Skeletal muscle satellite cell (primary cell): ENCODE results near the genes RASGRP4, RINL and TIMM50.

GRCh38 chr19:38425975-38426468, at the start of gene RASGRP4:
RASGRP4 (minus strand) TSS chr19:38426219.
- CAGE, long polyA plus RNA = no peak

- CAGE, long polyA plus RNA = no peak
Measured at GRCh38 chr19:38452809-38453179, 19.3 kb downstream of the RYR1 start.

- CAGE, long polyA plus RNA = no peak
Measured at GRCh38 chr19:38460368-38460669, 26.8 kb downstream of the RYR1 start.

GRCh38 chr19:38515108-38515474, 81.6 kb downstream of the RYR1 start:
- CAGE, long polyA plus RNA = no peak

- CAGE, long polyA plus RNA = no peak
Measured at GRCh38 chr19:38634536-38634980, 12.9 kb upstream of the ACTN4 start.

GRCh38 chr19:38700799-38701239, 43.5 kb downstream of the CAPN12 start:
- CAGE, long polyA plus RNA = no peak

DNA sequence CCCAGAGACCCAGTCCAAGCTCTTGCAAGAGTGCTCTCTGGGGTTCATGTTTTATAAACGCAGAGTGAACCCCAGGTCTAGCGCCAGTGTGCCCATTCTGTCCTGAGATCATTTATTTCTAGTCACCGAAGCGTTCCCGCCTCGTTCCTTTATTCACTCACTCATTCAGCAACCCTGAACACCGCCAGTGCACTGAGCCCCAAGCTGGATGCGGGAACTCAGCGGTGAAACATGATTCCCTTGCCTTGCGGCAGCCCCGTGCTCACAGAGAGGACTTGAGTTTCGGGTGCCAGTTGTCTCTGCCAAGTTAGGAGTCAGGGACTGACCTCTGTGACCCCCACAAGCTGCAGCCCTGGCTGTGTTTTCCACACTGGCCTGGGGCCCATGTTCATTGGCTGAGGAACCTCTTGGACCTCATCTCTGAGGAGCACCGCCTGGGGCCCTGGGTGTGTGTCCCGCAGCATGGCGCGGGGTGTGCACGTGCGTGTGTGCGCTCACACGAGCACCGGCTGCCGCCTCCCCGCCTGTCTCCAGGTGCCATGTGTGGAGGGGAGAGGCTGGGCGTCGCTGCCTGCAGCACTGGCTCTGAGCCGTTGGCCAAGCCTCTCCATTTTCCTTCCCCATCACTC, 31.1 kb downstream of the CAPN12 start:
- CAGE, long polyA plus RNA = no peak

DNA sequence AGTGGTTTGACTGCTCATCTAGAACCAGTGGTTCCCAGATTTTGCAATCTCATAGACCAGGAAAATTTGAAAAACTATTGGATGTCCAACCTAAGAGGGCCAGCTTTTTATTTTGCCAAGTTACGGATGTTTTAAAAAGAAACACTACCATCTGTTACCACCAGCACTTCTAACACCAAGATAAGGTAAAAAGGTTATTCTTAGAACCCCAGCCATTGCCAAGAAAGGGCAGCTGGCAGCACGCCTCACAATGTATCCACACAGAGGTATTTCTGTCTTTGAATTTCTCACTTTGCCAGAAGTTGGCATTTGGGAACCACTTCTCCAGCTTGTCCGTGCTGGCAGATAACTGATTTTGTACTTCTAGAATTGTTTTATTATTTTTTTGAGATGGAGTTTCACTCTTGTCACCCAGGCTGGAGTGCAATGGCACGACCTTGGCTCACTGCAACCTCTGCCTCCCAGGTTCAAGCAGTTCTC, 28.7 kb downstream of the CAPN12 start:
- CAGE, long polyA plus RNA = no peak

DNA sequence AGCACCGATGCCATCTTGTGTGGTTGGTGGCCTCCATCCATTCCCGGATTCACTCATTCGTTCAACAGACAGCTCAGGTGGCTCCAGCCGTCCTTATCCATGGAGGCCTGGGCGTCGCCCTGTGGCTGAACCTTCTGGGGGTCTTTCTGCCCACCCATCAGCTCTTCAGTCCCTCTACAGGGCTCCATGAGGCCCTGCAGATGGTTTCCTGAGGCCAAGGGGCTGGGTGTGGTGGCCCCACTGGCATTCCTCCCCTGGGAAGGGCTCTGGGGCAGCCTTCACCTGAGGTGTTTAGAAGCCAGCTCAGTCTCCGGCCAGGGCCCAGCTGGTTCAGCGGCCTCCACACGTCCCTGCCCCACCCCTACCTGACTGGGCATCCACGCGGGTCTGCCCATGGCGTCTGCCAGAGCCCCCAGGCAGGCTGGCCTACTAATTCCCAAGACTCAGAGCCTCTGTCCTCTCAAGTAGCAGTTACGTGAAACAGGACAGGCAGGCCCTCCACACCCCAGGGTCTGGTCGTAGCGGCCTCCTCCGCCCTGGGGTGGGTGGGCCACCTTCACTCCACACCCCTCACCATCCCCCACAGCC, 24.6 kb downstream of the CAPN12 start:
- CAGE, long polyA plus RNA = no peak

DNA sequence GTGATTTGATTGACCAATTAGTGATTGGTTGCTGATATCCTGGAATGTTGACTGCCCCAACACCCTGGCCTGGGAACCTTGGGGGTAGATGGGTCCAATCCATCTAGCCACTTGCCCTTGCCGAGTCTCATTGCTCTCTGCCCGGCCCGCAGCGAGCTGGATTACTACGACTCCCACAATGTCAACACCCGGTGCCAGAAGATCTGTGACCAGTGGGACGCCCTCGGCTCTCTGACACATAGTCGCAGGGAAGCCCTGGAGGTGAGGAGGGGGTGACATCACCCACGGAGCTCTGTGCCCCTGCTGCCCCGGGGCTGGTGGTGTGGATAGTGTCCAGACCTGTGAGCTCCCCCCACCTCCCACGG, 20.8 kb downstream of the CAPN12 start:
- CAGE, long polyA plus RNA = no peak

DNA sequence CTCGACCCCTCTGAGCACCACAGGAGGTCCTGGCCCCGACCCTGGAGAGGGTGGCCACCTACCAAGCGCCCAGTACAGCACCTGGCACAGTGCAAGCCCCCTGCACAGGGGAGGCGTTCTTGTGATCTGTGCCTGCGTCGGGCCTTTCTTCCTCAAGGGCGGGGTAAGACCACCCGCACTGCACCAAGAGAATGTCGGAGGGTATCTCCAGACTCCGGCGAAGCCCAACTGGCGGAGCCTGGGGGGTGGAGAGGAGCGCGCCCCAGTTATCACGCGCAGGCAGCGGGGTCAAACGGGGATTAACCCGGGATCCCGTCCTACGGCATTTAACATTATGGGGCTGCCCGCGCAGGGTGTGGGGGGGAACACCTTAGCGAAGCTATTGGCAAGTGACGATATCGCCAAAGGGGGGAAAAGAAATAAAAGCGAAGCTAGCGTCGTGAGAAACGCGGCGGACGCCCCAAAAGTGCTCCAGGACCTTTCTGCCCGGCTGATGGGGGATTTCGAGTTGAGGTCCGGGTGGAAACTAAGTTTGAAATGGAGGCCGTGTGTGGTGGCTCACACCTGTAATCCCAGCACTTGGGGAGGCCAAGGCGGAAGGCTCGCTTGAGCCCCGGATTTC, 1.4 kb upstream of the HNRNPL start:
- CAGE, long polyA plus RNA = no peak

- CAGE, long polyA plus RNA = no peak
Measured at GRCh38 chr19:38877642-38878541, at the start of gene RINL. RINL (minus strand) TSS chr19:38878275.

DNA sequence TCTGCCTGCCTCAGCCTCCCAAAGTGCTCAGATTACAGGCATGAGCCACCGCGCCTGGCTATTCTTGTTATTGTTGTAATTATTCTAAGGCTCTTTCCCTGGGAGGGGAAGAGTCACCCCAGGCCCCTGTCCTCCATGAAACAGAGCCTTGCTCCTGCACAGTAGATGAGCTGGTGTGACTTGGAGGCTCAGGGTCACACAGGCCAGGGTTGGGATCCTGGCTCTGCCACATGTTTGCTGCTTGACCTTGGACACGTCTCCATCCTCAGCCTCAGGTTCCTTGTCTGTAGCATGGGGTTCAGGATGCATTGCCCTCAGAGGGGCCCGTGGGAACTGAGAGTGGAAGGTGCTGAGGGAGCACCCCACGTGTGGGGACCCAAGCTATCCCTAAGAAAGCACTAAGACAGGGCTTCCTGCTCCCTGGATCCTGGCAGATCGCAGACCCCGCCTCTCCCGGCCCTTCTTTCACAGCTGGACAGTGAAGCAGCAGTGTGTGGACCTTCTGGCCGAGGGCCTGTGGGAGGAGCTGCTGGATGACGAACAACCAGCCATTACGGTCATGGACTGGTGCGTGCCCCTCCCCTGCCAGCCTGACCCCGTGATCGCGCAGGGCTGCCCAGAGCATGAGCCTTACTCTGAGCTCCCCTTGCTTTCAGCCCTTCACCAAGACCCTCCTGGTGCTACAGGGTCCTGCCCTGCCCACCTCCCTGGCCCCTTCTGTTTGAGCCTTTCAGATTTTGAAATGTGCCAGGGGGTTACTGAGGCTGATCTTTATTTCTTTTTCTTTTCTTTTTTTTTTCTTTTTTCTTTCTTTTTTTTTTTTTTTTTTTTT, 2.2 kb downstream of the NCCRP1 start:
- CAGE, long polyA plus RNA = no peak

GRCh38 chr19:39342879-39343289, 663 bp downstream of the SAMD4B start:
- CAGE, long polyA plus RNA = no peak

GRCh38 chr19:39399473-39400803, 6.7 kb upstream of the ZFP36 start:
- CAGE, long polyA plus RNA = no peak

GRCh38 chr19:39408289-39409303, 1.9 kb downstream of the ZFP36 start:
- CAGE, long polyA plus RNA = no peak

DNA sequence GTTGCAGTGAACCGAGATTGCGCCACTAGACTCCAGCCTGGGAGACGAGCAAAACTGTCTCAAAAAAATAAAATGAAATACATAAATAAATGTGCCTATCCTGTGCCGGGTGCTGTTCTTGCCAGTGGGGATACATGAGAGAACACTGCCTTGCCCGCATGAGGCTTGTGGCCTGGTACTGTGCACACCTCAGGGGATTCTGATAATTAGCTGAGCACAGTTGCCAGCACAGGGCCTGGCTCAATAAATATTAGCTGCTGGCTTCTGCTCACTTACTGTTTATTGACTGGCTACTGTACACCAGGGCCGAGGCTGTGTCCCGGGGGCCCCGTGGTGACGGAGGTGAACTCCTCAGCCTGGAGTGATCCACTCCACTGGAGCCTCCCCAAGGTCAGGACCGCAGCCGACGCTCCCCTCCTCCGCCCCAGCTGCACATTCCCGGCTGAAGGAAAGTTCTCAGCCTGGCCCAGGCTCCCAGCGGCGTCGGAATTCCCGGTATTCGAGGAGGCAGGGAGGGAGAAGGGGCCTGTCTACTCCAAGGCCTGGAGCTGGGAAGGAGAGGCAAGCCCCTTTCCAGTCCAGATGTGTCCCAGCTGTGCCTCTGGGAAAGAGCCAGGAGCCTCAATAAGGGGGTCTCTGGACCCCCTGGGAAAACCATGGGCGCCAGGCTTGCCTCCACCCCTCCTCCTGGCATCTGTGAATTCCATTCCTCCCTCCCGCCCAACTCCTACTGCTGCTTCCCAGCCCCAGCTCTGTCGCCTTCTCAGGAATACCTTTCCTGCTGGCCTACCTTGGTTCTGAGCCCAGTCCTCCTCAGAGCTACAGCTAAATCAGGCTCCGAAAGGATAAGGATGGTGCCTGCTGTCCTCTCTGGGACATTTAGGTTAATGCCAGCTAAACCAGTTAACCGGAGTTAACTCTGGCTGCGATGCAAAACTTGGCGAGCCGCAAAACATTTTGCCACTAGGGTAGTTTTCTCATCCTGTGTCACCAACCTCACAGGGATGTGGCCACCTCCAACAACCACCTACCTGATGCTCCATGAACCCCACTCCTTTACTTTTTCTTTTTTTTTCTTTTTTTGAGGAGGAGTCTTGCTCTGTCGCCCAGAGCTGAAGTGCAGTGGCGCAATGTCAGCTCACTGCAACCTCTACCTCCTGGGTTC, 7.2 kb downstream of the RPS16 start:
- CAGE, long polyA plus RNA = no peak

GRCh38 chr19:39453065-39453590, 7.7 kb downstream of the SUPT5H start:
- CAGE, long polyA plus RNA = no peak

DNA sequence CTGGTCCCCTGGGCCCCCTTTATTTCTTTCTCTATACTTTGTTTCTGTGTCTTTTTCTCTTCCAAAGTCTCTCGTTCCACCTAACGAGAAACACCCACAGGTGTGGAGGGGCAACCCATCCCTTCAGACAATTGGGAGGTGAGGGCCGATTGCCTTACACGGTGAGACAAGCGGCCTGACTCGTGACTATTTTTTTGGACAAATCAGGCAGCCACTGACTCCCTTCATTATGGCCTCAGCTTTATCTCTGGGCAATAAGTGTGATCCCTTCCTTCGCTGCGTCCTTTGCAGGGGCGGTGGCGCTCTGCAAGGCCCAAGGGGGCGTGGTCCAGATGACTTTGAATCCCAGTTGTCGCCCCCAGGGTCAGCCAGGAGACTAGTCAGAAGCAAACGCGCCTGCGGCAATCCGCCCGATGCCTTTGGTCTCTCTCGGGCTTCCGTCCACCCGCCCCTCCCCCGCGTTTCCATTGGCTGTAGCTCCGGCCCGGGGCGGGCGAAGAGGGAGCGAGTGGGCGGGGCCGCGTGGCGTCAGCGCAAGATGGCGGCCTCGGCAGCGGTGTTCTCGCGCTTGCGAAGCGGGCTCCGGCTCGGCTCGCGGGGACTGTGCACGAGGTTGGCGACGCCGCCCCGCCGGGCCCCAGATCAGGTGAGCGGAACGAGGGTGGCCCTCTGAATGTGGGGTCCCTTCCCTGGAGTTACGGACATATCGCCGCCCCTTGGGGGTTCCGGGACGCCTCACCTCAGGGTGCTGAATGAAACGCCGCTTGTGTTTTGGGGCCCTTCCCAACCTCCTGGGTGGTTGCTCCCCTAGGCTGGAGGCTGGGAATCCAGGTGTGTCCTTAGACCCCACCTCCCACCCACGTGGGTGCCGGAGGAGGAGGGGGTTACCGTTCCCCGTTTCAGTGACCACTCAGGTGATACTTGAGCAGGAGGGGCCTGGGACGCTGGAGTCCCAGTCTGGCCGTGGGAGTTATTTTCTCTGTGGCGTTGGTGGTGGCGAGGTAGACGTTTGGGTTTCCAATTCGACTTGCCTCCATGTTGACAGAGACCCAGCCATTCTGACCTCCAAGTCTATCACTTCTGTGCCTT, at the start of gene TIMM50:
Gene TIMM50 (plus strand): TSS at position 523 of the 1,089 bp plus-strand sequence.
- CAGE, long polyA plus RNA = start-site peak on the plus strand centred at position 576 of the sequence, 93 bp wide, 286 and 211 reads in 2 replicates

DNA sequence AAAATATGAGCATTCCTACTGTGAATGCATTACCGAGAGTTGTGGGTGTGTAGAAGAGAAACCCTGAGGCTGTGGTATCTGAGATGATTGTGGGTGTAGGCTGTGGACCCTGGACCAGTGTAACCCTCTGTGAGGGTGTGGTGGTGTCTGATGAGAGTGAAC, 222 bp downstream of the LGALS14 start:
- CAGE, long polyA plus RNA = no peak